Melanocyte of skin (primary cell): ENCODE measurements around the genes DGCR6, C22orf39 and SEPTIN5.

- CAGE, long polyA plus RNA, 2 experiments, result no peak in any of the 2 experiments
These were observed at the start of gene DGCR6 for GRCh38 chr22:18906183-18906593. Gene DGCR6, plus strand, starts transcription at chr22:18906320.

DNA sequence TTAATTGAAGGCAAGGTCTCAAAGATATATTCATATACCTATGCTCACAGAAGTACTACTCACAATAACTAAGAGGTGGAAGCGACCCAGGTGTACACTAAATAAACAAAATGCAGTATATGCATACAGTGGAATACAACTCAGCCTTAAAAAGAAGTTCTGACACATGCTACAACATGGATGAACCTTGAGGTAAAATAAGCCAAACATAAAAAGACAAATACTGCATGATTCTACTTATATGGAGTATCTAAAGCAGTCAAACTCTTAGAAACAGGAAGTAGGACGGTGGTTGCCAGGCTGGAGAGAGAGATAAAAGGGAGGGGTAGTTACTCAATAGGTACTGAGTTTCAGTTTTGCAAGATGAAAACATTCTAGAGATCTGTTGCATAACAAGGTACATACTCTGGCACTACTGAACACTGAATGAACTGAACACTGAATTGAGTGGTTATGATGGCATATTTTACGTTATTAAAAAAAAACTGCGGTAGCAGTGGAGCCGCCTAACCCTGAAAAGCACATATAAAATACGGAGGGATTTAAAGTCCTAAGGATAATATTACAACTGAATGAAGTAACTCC, 12.8 kb downstream of the DGCR2 start:
- CAGE, long polyA plus RNA, 2 experiments, result no peak in any of the 2 experiments

DNA sequence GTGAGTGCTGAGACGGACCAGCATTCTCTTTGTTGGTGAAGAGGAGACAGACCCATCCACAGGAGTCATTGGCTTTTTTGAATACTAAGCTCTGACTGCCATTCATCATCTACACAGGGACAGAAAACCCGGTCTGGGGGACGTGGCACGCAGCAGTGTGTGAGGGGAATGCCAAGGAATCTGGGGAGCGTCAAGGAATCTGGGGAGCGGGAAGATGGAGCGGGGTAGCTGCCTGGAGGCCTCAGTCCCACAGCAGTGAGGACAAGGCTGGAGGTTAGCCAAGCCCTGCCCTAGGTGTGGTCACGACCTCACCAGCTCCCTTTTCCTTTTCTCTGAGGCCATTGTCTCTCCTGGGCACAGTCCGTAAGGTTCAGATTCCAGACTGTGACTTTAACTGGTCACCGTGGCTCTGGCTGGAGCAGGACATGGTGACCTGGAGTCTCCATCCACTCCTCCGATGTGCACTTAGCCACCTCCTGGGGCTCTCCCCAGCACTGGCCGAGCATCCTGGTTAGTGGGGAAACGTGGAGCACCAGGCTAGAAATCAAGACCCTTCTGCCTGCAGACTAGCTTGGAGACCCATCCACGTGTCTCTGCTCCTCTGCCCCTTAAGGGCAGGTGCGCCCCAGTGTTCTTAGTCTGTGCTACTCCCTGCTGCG, 5.5 kb downstream of the SLC25A1 start:
- CAGE, long polyA plus RNA, 2 experiments, result no peak in any of the 2 experiments

- CAGE, long polyA plus RNA, 2 experiments, result no peak in any of the 2 experiments
These were observed at the start of gene C22orf39 for GRCh38 chr22:19447329-19448027. Gene C22orf39, minus strand, starts transcription at chr22:19447711.

DNA sequence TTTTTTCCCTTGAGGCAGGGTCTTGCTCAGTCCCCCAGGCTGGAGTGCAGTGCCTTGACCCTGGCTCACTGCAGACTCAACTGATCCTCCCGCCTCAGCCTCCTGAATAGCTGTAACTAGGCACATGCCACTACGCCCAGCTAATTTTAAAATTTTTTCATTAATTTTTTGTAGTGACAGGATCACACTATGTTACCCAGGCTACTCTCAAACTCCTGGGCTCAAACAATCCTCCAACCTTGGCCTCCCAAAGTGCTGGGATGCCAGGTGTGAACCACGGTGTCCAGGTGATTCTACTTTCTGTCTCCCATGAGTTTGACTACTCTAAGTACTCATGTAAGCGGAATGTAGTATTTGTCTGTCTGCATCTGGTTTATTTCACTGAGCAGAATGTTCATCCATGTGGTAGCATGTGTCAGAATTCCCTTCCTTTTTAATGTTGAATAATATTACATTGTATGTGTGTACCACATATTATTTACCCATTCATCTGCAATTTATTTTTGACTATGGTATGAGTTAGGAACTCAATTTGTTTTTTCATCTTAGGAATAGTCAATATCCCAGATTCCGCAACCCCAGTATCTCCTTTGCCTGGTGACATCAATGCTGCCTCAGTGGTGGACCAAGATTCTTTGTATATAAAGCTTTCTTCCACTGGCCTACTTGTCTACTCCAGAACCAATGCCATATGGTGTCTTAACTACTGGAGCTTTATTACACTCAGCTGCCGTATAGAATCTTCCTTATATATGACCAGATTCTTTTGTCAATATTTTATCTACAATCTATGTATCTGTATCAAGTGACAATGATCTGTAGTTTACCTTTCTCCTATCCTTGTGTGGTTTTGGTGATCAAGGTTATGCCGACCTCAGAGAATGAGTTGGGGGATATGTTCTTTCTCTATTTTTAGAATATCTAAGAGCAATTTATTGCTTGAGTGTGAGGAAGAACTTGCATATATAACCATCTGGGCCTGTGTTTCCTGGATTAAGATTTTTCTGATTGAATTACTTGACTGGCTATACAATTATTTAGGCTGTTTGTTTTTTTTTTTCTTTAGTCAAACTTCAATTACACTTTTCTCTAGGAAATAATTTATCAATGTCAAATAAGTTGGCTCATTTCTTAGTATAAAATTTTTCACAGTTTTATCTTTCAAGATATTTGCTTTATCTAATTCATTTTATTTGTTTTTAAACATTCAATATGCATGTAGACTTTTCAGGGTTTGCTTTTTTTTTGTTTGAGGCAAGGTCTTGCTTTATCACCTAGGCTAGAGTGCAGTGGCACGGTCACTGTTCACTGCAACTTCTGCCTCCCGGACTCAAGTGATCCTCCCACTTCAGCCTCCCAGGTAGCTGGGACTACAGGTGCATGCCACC, 13.8 kb upstream of the C22orf39 start:
- CAGE, long polyA plus RNA, 2 experiments, result no peak in any of the 2 experiments

DNA sequence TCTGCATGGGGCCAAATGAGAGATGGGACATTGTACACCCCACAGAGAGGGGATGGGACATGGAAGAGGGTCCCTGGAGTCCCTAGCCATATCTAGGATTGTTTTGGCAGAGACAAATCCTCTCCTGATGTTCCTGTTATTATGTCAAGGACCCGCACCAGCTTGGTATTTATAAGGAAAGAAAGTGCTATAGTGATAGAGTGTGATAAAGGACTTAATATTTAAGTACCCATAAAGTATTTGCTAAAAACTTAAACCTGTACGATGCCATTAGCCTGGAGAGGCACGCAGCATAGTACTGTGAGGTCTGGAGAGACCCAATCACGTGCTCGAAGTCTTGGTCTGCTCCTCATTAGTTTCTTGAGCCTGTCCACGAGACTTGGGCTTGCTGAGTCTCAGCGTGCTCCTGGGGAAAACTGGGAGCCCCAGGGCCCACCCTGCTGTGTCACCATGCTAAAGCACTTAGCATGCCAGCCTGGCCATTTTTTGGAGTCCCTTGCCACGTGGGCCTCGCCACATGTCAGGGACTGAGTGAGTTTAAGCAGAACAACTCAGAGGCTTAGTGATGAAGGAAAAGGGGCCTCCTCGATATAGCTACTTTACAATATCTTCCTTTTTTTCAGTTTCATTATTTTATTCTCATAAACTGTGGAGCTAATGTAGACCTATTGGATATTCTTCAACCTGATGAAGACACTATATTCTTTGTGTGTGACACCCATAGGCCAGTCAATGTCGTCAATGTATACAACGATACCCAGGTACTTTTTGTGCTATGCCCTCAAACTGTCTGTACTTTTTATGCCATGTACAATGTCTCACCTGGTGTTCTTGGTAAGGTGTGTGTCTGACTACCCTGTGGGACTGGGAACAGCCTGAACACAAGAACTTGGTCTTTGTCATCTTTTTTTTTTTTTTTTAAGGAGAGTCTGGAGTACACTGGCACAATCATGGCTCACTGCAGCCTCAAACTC, 2.6 kb downstream of the CDC45 start:
- CAGE, long polyA plus RNA, 2 experiments, result no peak in any of the 2 experiments

GRCh38 chr22:19522767-19523197, 1.4 kb downstream of the CLDN5 start:
- CAGE, long polyA plus RNA, 2 experiments, result no peak in any of the 2 experiments

DNA sequence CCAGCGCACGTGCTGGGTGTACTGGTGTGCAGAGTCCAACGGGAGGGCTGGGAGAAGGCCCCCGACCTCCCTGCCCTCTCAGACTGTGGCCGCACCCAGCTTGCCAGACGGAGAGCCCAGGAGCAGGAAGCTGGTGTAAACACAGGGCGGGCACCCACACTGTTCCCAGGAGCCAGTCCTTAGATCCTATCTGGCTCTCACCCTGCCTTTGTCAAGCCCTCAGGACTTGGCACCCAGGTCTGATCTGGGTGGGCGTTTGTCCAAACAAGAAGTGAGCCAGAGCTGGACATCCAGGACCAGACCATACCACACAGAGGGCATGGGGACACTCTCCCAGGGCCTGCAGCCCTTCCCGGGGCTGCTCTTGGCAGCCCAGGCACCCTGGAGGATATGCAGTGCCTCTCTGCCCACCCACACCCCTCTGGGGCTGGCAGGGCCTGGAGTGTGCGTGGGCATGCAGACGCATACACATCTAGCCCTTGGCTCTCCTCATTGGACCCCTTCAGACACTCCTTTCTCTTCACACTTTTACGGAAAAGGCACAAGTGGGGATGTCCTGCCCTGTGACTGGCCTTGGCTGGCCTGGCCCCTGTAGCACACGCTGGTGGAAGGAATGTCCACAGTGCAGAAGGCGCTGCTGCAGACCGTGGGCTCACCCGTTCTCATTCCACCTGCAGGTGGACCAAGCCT, 20.0 kb upstream of the CLDN5 start:
- CAGE, long polyA plus RNA, 2 experiments, result no peak in any of the 2 experiments

DNA sequence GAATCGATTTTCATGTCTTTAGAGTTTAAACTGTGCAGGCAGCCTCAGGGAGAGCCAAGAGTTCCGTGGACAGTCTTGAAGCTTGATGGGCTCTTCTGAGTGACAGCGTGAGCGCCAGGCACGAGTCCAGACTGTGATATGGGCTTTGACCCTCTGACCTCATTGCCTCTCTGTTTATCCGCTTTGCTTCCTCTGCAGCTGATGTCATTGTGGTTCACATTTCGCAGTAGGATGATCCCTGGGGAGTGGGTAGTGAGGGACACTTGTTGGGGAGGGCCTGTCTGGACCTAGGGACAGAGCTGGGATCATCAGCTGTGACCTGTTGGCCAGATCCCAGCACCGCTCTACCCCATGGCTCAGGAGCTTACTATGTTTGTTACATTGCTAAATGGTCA, 80.6 kb upstream of the CLDN5 start:
- CAGE, long polyA plus RNA, 2 experiments, result no peak in any of the 2 experiments

DNA sequence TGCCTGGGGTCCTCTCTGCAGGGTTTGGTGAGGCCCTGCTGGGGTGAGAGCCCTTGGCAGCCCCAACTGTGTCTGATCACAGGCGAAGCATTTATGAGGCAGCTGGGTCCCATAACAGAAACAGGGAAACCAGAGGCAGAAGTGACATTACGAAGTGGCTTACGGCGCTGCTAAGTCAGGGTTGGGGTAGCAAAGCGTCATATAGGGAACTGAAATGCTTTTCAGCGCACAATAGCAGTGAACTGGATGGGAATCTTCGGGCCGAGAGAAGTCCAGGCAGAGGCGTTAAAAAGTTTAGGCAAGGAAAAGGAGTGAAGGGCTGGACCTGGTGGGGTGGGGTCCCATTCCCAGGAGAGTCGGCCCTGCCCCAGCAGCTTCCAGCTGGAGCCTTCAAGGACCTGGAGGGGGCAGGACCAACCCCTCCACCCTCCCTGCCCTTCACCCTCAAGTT, 92.1 kb upstream of the SEPTIN5 start:
- CAGE, long polyA plus RNA, 2 experiments, result no peak in any of the 2 experiments

DNA sequence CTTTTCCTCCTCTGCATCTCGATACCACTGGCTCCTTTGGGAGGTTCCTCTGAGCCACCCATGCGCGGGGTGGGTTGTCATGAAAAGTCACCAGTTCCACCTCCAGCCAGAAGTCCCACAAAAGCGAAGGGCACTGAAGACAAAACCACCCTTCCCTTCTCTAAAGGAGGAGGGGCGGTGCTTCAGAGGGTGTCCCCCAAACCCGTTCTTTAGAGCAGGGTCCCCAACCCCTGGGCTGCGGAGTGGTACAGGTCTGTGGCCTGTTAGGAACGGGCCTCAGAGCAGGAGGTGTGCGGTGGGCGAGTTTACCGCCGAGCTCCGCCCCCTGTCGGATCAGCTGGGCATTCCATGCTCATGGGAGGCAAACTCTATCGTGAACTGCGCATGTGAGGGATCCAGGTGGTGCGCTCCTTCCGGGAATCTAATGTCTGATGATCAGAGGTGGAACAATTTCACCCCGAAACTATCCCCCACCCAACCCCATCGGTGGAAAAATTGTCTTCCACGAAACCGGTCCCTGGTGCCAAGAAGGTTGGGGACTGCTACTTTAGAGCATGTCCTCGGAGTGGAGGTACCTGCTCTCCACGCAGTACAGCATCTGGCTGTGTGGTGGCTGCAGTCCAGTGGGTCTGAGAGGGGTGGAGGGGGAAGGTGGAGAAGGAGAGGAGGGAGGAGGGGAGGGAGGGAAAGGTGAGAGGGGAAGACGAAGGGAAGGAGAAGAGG, 72.9 kb upstream of the SEPTIN5 start:
- CAGE, long polyA plus RNA, 2 experiments, result no peak in any of the 2 experiments

DNA sequence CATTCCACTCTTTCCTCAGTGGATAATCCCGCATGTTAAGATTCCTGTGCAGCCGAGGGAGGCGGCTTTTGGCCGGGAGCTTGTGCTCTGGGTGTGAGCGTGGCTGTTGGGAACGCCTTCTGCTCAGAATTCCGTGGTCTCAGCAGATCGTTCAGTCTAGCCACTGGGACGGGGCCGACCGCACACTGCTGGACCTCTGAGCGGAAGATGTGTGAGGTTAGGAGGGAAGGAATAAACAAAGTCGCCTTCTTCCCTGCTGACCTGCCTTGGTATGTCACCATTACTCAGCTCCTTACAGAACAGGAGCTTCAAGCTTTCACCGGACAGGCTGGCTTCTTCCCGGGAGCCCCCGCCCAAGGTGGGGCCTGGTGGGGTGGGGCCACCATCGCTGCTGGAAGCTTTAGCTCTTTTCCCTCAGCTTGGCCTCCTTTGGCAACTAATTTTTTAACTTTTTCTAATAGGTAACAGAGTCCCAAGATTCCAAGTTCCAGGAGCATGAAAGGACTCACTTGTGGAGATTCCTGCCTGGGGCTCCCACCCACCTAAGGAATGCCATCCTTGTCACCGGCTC, 22.5 kb upstream of the SEPTIN5 start:
- CAGE, long polyA plus RNA, 2 experiments, result no peak in any of the 2 experiments

- CAGE, long polyA plus RNA, 2 experiments, result no peak in any of the 2 experiments
These were observed at the start of gene SEPTIN5 for GRCh38 chr22:19713863-19714996. Gene SEPTIN5, plus strand, starts transcription at chr22:19714503.

DNA sequence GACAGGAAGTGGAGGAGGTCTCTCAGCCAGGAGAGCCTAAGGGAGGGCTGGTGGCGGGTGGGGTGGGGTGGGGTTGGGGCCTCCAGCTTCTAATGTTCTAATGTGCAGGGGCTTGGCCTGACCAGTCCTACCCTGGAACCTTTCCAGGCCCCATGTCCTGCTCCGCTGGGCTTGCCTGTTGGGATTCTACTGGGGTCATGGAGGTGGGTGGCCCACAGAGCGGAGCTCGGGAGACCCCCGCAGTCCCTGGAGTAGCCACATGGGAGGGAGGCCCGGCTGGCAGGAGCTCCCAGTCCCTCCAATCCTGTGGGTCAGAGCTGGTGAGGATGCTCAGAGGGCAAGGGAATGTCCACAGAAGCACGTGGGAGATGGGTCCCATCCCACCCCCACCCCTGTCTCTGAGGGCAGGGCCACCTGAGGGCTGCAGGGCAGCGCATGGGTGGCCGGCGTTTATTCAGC, 2.9 kb downstream of the SEPTIN5 start:
- CAGE, long polyA plus RNA, 2 experiments, result no peak in any of the 2 experiments

- CAGE, long polyA plus RNA, 2 experiments, result no peak in any of the 2 experiments
These were observed 690 bp upstream of the GP1BB start for GRCh38 chr22:19722575-19723122.

DNA sequence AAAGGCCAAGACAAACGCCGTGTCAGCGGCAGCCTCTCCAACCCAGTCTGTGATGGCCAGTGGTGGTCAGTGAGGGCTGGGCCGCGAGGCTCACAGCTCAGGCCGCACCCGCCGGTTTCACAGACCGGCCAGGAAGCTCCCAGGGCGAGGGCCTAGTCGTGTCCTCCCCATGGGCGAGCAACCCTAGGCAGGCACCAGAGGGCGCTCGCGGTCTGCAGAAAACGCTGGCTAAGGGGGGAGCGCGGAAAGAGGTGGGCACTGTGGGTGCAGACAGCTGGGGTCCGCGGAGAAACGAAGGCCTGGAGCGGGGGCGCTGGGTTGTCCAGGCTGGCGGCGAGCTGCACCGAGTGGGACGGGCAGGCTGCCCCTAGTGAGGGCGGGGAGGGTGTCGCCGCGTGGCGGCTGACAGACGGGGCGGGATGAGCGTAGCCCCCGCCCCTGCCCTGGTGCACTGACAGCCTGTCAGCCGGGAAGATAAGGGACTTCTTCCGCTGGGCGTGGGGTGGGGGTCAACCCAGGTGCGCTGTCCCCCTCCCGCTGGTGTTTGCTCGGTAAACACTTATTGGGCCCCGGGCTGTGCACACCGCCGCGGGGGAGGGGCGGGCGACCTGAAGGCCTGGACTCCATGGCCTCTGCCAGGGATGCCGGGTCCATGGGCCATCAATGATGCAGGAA, 7.4 kb downstream of the GP1BB start:
- CAGE, long polyA plus RNA, 2 experiments, result no peak in any of the 2 experiments

DNA sequence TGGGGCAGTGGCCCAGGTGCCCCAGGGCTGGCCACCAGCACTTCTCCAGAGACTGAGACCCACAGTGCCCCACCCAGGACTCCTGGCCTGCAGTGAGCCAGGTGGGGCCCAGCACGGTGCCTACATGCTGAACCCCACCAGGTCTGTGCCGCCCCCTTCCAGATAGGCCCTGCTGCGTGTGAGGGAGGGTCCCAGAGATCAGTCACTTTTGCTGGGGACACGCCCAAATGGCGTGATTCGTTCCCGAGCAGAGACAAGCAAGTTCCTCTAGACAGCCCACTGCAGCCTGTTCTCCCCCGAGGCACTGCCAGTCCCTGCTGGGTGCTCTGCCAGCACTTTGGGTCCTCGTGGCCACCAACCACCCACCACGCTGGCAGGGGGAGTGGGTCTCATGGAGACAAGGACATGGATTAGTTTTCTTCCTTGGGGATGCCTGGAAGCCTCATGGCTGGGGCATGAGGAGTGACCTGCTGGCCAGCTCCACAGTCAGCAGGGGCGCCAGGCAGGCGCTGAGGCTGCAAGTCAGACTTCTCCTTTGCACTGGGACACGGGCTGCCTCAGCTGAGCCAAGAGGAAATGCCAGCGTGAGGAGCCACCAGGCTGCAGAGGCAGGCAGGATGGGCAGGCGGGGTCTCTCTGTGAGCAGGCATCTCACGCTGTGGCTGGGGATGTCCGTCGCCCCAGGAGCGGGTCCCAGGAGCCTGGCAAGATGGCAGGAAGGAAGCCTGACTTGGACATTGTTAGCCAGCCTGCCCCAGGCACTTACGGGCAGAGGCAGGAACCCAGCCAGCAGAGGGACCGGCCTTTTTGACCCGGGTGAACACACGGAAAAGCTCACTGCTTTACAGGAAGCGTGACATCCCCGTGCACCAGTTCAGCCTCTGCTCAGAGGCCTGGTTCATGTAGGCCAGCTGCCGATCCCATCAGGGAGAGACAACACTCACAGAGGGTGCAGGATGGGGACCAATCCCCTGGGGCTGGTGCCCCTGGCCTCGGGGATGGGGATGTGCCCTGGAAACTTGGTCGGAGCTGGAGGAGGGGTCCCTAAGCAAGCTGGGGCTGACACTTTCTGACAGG, 10.3 kb downstream of the GNB1L start:
- CAGE, long polyA plus RNA, 2 experiments, result no peak in any of the 2 experiments

GRCh38 chr22:19853974-19854729, 522 bp downstream of the GNB1L start:
- CAGE, long polyA plus RNA, 2 experiments, result no peak in any of the 2 experiments

GRCh38 chr22:19938039-19938689, 3.4 kb upstream of the COMT start:
- CAGE, long polyA plus RNA, 2 experiments, result no peak in any of the 2 experiments

GRCh38 chr22:19998138-19998535, 18.5 kb downstream of the ARVCF start:
- CAGE, long polyA plus RNA, 2 experiments, result no peak in any of the 2 experiments